Ishikawa (cell line): ENCODE data around the genes CHPF and OBSL1.

DNA sequence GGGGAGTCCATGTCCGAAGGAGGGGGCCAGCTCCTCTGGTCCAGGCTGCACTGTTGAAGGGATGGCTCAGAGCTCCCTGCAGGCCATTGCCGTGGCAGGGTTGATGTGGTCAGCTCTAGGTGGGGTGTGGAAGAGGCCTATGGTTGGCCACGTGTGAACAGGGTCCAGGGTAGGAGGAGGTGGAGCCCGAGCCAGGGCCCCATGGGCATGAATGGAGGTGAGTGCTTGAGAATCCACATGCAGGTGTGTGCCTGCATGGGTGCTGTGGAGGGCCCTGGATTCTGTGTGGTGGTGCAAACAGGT, 1.1 kb downstream of the SPEG start:
- RRBS: no CpG with 5 or more reads among the region's 4 CpGs

- RRBS: no CpG with 5 or more reads among the region's 35 CpGs
These were observed 9.9 kb downstream of the SPEG start for GRCh38 chr2:219444314-219445267.

DNA sequence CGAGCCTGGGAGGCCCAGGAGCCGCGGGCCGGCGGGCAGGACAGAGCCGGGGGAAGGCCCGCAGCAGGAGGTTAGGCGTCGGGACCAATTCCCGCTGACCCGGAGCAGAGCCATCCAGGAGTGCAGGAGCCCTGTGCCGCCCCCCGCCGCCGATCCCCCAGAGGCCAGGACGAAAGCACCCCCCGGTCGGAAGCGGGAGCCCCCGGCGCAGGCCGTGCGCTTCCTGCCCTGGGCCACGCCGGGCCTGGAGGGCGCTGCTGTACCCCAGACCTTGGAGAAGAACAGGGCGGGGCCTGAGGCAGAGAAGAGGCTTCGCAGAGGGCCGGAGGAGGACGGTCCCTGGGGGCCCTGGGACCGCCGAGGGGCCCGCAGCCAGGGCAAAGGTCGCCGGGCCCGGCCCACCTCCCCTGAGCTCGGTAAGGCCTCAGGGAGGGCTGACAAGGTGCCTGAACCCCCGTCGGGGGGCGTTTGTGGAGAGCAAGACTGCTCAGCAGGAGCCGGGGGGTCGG, 14.3 kb downstream of the SPEG start:
- RRBS: 88% methylated on average over 30 of the region's 42 CpGs

DNA sequence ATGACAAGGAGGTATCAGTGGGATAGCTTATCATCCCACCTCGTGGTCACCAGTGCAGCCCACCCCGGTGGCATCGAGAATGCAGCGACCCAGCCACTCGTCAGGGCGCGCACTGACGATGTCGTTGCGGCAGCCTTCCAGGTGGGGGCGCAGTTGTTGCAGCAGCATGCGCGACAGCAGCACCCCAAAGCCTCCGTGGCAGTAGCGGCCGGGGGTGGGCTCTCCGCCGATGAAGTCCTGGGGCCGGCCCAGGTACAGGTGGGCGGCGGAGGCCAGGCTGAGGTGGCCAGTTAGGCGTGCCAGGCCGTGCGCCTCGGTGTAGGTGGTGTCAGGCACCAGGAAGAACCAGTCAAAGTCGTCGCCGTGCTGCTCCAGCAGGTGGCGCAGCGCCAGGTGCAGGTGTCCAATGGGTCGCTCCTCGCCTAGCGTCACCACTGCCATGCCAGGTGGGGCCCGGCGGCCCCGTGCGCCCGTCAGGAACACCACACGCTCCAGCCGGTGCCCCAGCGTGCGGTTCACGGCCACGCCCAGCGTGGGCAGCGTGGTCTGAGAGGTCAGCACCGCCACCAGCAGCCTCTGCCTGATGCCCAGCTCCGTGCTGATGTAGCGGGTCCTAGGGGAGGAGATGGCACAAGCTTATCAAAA, 1.9 kb downstream of the CHPF start:
- RRBS: under 1% methylated on average over 7 of the region's 49 CpGs

GRCh38 chr2:219543634-219543978, at the start of gene CHPF:
Gene CHPF (minus strand): TSS chr2:219543809.
- RRBS: under 1% methylated on average over 23 of the region's 35 CpGs

GRCh38 chr2:219544239-219544508, 346 bp downstream of the TMEM198 start:
- RRBS: 2% methylated on average over 6 of the region's 12 CpGs

DNA sequence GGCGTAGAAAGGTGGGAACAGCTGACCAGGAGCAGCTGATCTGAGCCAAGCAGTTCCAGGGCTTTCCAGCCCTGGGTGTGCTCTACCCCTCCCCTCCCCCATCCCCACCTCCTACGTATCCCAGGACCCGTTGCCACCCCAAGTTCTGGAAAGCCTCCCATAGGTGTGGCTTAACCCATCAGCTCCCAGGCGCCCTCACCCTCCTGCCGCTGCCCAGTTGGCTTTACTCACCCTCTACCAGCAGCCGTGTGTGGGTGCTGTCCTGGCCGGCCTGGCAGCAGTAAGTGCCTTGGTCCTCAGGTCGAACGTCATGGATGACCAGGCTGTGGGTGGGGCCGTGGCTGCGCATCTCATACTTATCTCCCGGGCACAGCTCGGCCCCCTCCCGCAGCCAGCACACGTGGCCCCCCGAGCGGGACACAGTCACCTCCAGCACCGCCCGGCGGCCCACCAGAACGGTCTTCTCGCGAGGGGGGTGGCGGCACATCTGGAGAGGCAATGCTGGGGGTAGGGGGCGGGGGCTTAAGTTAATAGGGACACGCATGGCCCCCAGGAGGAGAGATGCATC, 7.6 kb downstream of the TMEM198 start:
- RRBS: 18% methylated on average over 10 of the region's 26 CpGs

GRCh38 chr2:219571360-219571803, at the start of gene OBSL1:
Gene OBSL1 (minus strand): TSS chr2:219571539.
- RRBS: under 1% methylated on average over 12 of the region's 25 CpGs

DNA sequence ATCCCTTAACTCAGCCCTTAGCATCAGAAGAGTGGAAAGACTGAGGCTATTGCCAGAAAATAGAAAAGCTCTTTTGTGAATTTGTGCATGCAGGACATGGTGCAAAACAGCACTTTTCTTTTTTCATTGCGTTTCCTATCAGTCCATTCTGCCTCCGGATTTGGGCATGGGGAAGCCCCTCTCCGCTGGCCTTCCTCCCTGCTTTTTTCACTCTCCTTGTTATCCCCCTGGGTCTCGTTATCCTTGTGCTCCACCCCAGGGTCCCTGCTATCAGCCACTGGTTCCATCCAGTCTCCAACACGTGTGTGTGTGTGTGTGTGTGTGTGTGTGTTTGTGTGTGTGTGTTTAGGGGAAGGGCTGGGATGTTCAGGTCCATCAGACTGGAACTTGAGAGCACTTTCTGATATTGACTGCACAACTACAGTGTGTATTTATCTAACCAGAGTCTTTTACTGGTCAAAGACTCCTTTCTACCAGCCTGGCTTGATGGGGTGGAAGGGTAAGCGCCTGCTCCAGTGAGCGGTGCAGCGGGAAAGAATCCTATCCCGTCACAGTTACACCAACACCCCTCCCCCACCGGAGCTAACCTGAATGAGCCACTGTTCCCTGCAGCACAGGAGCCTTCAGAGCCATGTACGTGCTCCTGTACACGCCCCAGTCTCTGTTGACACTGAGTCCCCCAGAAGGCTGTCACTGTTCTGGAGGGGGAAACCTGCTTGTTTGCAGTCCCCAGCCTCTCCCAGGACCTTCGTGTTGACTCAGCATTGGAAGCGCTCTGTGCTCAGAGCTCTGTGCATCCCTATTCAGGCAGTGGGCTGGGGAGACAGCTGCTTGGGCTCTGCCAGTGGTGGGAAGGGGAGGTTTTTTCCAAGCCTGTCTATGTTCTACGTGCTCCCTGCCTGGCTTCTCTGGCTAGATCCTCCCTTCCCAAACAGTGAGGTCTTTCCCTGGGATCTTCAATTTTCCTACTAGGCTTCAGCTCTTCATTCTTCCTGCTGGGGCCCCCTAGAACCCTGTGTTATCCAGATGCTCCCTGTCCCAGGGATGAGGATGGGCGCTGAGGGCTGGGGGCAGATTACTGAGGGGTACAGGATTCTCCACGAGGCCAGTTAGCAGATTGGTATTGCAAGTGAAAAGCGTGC, 4.7 kb downstream of the INHA start:
- RRBS: no CpG with 5 or more reads among the region's 18 CpGs

DNA sequence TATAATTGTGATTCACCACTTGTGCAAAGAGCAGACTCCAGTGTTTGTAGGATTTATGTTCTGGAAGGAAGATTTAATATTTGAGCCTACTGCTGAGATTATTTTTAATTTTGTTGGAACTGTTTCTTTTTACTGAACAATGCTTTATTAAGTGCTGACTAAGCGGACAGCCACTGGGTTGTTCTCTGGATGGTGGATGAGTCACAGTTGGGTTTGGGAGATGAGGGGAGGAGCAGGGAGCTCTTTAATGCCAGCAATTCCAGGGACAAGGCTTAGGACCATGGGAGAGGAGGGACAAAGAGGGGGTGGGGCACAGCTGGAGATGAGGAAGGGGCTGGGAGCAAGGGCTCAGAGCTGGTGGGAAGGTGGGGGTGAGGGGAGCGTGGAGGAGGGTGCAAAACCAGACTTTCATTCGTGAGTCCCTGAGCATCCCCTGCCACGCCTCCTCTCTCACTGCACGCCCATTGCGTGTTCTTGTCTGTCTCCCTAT, 18.2 kb downstream of the SLC4A3 start:
- RRBS: no CpG with 5 or more reads among the region's 6 CpGs

DNA sequence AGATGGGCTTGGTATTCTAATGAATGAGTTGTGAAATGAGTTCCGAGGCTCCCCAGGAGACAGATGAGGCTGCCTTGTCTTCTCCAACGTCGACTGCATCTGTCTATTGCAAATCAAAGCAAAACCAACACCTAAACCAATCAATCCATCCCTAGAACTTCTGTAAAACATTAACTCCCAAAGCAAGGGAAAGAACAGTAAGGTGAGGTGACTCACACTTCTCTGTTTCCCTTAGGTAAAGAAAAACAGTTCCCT, 249.4 kb downstream of the EPHA4 start:
- RRBS: no CpG with 5 or more reads among the region's 3 CpGs

- RRBS: no CpG with 5 or more reads among the region's 3 CpGs
These were observed 3.3 kb downstream of the ACSL3 start for GRCh38 chr2:222863919-222864831.

DNA sequence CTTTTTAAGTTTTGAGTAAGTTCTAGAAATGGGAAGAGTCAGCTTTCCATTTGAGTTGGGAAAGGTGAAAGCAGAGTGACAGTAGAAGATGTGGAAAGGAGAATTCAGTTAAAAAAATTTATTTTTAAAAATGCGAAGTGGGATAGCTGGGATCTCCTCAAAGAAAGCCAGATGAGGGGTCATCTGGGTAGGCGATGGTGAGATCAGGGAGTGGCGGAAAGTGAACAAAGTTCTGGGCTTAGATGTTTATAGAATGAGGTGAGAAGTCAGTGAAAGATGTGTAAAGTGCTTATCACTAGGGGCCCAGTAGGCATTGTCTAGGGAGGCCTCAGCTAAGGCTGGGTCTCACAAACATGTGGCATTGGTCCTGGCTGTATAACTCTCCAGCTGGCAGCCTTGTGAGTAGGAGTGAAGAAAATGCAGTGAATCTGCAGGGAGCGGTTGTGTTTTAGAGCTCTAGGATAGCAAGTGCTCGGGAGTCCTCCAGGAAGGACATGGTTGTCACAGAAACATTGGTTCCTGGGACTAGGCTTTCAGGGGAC, 10.4 kb downstream of the ACSL3 start:
- RRBS: no CpG with 5 or more reads among the region's 5 CpGs

DNA sequence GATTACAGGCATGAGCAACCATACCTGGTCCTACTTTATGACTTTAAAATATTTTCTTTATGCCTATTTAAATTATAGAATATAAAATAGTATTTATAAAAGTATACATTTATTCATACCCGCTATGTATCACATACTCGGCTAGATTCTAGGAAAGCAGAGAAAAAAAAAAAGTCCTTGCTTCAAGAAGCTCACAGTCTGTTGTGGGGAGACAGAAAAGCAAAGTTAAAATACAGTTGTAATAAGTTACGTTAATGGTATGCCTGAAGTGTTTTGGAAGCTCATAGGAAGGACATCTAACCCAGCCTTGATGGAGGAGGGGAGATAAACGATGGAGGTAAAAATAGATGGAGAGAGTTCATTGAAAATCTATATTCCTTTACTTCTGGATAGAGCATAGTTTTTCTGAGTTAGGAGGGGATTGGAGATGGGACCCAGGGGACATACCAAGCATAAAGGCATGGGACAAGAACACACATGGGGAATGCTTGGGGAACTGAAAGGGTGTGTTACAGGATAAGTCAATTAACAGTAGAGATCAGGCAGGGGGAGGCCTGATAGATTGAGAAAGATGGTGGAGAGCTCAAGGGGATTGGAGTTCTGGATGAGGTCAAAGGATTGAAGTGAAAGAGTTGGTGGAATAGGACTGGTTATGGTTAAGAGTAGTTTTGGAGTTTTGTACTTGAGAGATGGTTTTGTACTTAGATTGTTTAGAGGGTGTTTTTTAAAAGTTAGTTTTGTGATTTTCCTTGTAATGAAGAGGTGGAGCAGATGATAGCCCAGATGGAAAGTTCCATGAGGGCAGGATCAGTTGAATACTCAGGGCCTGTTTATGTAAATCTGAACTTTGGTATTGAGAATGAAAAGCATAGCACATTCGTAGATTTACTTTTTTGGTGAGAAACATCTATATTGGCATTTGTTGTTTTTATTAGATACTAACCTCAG, 16.0 kb downstream of the ACSL3 start:
- RRBS: no CpG with 5 or more reads among the region's 5 CpGs

GRCh38 chr2:222892217-222893005, 31.6 kb downstream of the ACSL3 start:
- RRBS: no CpG with 5 or more reads among the region's 4 CpGs

DNA sequence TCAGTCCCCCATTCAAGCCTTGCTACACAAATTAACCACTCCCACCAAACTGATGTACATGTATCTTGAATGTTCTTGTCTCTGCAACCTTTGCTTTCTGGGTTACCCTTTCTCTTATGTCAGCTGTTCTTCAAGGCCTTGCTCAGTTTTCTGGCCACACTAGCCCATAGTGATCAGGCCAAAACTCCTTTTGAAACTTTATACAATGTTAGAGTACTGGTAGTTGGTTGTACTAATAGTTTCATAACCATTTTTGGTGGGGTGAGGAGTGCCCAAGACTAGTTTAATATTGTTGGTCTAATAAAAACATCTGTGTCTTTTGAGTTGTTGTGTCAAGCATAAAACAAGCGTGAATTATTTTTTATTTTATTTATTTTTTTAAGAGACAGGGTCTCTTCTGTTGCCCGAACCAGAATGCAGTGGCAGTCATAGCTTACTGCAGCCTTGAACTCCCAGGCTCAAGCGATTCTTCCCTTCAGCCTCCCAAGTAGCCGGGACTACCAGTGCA, 74.0 kb downstream of the ACSL3 start:
- RRBS: no CpG with 5 or more reads among the region's 4 CpGs

DNA sequence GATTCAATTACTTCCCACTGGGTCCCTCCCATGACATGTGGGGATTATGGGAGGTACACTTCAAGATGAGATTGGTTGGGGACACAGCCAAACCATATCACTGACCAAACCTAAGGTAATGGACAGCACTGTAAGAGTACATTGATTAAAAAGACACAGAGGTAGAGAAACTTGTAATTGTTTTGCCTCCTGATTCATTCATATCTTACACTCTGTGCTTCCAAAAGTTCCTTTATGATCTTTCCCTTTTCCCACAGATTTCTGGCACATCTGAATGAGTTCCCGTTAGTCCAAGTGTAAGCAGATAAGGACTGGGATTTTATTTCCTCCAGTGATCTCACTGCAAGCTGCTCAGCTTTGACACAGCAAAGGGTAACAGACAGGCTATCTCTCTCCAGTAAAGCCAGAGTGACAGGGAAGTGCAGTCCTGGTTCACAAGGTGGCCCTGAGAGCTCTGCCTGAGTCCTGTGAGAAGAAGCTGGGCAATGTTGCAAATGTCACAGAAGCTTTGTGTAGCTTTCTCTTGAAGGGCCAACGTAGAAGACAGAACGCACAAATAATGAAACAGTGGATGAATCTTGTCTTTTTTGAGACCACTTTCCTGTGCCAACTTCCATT, 32.6 kb upstream of the KCNE4 start:
- RRBS: no CpG with 5 or more reads among the region's 3 CpGs

DNA sequence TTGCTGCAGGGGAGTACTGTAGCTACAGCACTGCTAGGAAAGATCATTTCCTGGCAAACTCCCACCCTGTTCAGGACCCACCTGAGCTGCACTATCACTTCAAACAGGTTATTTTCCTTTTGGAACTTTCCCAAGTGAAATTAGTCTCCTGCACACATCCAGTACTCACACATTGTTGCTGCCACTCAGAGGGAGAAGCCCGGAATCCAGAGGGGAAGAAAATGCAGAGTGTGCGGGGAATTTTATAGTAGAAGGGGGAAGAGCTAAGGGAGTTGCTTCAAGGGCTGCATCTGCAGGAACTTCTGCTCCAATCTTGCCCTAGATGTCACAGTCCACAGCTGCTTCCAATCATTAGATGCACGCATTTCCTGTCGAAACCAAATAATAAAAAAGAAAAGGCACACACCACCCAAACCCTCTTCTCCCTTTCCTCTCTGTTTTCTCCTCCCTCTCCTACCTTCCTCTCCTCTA, 71.8 kb downstream of the KCNE4 start:
- RRBS: no CpG with 5 or more reads among the region's 4 CpGs

DNA sequence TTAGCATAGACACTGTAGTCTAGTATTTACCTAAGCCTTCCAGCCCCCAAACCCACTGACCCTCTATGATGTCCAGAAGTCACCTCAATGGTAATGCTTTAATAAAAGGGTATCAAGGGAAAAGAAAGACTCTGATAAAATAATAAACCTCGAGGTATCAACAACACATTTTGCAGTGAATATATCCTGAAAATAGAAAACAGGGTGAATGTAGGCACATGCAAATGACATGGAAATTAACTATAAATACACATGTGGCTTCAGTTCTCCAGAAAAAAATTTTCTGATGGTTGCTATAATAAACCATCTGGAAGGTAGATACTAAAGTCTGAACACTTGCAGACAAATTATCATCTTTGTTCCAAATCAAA, 14.2 kb downstream of the SCG2 start:
- RRBS: no CpG with 5 or more reads among the region's 1 CpG